Keratinocyte (primary cell): ENCODE measurements around the genes BCL2L15 and SYT6.

CAGE:
- cytosol, long polyA minus RNA: no peak
- cytosol, long polyA plus RNA: no peak
- long polyA plus RNA: no peak
- nucleus, long polyA minus RNA: no peak
- nucleus, long polyA plus RNA: no peak
Observed at GRCh38 chr1:112671832-112672462, 2.5 kb upstream of the MOV10 start.

CAGE:
- cytosol, long polyA minus RNA: no peak
- cytosol, long polyA plus RNA: no peak
- long polyA plus RNA: no peak
- nucleus, long polyA minus RNA: no peak
- nucleus, long polyA plus RNA: no peak
Observed at GRCh38 chr1:112697893-112698291, 9.0 kb downstream of the RHOC start.

DNA sequence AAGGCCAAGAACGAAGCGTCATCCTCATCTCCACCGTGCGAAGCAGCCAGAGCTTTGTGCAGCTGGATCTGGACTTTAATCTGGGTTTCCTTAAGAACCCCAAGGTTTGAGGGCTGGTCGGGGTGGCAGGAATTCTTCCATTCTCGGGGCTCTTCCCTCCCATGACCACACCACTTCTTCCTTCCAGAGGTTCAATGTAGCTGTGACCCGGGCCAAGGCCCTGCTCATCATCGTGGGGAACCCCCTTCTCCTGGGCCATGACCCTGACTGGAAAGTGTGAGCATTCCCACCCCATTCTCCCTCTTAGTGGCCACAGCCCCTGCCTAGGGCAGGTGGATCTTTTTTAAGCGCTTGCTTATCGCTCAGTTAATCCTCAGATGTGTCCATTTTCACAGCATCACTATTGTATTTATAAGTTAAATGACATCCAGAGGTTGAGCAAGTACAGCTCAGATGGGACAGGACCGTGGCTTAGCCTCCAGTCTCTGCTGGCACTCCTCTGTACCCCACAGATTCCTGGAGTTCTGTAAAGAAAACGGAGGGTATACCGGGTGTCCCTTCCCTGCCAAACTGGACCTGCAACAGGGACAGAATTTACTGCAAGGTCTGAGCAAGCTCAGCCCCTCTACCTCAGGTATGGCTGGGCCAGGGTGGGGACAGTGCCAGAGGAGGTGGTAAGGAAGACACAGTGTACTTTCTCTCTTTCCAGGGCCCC lies 7.1 kb downstream of the RHOC start:
CAGE:
- cytosol, long polyA minus RNA: no peak
- cytosol, long polyA plus RNA: no peak
- long polyA plus RNA: no peak
- nucleus, long polyA minus RNA: no peak
- nucleus, long polyA plus RNA: no peak

GRCh38 chr1:112704047-112704481 lies 2.9 kb downstream of the RHOC start:
CAGE:
- cytosol, long polyA minus RNA: no peak
- cytosol, long polyA plus RNA: no peak
- long polyA plus RNA: no peak
- nucleus, long polyA minus RNA: no peak
- nucleus, long polyA plus RNA: no peak

CAGE:
- cytosol, long polyA minus RNA: no peak
- cytosol, long polyA plus RNA: no peak
- long polyA plus RNA: no peak
- nucleus, long polyA minus RNA: no peak
- nucleus, long polyA plus RNA: no peak
Observed at GRCh38 chr1:112704780-112705756, 1.9 kb downstream of the RHOC start.

DNA sequence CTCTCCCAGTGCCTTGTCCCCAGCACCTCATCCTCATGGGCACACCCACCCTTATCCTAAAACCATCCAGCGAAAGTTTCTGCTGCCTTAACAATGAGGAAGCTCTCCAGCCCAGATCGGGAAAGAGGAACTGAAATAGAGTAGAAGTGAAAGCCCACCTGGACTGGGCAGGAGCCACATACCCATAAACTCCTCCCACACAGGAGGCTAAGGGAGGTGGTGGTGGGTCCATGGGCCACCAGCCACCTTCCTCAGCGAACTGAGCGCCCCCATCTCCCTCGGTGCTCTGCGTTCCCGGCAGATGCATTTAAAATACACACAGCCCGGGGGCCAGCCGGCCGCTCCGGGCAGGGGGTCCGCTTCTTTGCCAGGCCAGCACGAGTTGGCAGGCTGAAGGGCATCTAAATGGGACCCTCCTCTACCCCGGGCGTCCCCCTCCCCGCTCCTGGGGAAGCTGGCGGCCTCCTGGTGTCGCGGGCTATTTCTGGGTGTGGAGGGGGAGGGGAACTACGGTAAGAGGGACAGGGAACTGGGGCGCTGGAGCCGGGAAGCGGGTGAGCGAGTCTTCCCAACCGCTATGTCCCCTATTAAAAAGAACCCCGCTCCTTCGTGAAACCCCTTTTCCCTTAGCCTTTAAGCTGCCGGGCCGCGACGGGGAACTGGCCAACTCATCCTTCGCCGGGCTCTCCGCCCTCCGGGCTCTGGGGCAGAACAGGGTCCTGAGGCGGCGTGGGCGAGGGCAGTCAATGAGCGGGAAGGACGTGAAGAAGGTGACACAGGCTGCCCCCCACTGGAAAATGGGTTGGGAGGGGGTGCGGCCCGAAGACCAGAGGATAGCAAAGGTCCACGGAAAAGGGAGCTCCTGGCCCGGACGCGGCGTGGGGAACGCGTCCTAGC lies 875 bp downstream of the PPM1J start:
CAGE:
- cytosol, long polyA minus RNA: no peak
- cytosol, long polyA plus RNA: no peak
- long polyA plus RNA: no peak
- nucleus, long polyA minus RNA: no peak
- nucleus, long polyA plus RNA: no peak

CAGE:
- cytosol, long polyA minus RNA: start-site peak on the plus strand at chr1:112913656-112913660, 10 reads; start-site peak on the plus strand at chr1:112913997-112914050, 12 reads
- cytosol, long polyA plus RNA: no peak
- long polyA plus RNA: no peak
- nucleus, long polyA minus RNA: start-site peak on the plus strand at chr1:112913736-112913743, 13 reads; start-site peak on the plus strand at chr1:112913968-112914079, 75 reads
- nucleus, long polyA plus RNA: no peak
Observed at GRCh38 chr1:112913303-112914175, 42.5 kb downstream of the SLC16A1 start.

DNA sequence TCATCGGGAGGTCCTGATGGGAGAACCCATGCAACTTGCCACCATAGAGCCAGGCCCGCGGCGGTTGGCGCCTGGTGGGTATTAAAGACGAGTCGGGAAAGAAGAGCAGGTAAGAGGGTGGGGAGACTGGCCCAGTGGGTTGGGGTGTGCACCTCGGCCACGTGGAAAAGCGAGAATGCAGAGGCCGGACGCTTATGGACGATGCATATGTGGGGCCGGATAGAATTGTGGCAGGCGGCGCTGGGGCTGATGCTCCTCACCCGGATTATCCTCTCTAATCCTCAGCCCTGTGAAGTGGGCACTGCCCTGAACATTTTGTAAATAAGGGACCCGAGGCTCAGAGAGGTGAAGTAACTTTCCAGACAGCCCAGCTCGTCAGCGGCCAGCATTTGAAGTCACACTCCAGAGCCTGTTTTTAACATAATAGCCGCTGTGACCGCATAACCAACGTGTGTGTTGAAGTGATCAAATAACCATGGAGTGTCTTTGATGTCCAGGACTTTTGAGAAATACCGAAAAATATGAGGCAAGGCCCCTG lies 921 bp upstream of the SLC16A1 start:
CAGE:
- cytosol, long polyA minus RNA: no peak
- cytosol, long polyA plus RNA: no peak
- long polyA plus RNA: no peak
- nucleus, long polyA minus RNA: no peak
- nucleus, long polyA plus RNA: no peak

CAGE:
- cytosol, long polyA minus RNA: no peak
- cytosol, long polyA plus RNA: no peak
- long polyA plus RNA: no peak
- nucleus, long polyA minus RNA: no peak
- nucleus, long polyA plus RNA: no peak
Observed at GRCh38 chr1:112957386-112958058, 1.5 kb upstream of the SLC16A1 start.

DNA sequence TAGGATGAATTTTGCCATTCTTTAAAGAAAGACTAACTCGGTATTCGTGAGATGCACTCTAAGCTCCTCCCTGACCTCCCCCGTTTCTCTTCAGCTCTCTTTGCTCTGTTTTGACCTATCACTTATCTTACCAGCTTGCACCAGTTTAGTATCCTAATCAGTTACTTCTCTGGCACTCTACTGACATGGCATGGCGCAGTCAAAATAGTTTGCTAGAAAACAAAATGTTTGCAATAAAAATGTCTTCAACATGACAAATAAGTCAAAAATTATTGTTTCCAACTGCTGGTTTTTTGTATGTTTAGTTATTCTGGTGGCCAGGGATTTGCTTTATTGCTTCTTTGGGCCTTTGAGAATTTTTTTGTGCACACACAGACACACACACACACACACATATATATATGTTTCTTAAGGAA lies 8.4 kb upstream of the SLC16A1 start:
CAGE:
- cytosol, long polyA minus RNA: no peak
- cytosol, long polyA plus RNA: no peak
- long polyA plus RNA: no peak
- nucleus, long polyA minus RNA: no peak
- nucleus, long polyA plus RNA: no peak

DNA sequence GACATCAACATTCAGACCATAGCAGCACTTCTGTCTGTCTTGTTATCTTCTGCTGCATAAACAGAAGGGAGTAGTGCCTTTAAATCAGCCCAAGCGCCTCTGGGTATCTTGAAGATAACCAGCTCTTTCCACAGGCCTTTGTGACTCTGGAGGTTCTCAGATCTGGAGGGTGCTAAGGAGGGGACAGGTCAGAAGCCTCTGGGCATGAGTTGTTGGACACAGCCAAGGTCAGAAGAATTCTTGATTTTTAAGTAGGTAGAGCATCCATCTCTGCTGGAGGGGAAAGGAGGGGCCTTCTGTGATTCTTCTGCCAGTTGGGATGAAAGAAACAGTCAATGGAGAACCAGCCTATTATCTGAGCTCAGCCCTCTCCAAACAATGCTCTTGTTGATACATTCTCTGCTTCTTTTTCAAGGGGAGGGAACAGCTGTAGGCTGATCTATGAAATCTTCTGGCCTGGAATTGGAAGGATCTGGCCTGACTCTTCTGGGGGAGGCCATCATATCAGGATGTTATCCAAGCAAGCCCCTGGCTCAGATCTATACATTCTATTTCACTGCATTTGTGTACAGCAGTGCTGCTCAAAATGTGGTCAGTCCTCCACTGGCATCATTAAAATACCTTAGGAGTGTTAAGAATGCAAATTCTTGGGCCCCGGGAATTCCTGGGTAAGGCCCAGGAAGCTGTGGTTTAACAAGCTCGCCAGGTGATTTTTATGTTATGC lies 31.2 kb upstream of the LRIG2 start:
CAGE:
- cytosol, long polyA minus RNA: no peak
- cytosol, long polyA plus RNA: no peak
- long polyA plus RNA: no peak
- nucleus, long polyA minus RNA: no peak
- nucleus, long polyA plus RNA: no peak

DNA sequence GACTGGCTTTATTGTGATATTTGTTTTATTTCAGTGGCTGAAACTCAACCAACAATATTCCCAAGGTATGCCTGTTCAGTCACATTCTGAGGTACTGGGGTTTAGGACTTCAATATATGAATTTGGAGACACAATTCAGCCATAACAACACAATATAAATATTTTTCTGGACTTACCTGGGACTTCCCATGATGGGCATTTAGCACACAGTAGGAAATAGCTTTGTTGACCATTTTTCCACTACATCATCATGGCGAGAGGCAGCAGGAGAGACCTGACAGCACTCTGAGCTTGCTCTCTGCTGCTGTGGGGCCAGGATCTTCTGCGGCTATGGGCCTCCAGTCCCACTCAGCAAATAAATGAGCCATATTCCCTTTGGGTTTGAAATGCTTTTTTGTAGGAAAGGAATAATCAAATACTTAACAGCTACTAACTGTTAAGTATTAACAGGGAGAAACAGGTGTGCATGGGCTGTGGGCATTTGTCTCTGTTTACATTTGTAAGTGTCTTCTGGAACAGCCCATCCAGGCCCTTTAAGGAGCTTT lies 133.0 kb downstream of the LRIG2 start:
CAGE:
- cytosol, long polyA minus RNA: no peak
- cytosol, long polyA plus RNA: no peak
- long polyA plus RNA: no peak
- nucleus, long polyA minus RNA: no peak
- nucleus, long polyA plus RNA: no peak

DNA sequence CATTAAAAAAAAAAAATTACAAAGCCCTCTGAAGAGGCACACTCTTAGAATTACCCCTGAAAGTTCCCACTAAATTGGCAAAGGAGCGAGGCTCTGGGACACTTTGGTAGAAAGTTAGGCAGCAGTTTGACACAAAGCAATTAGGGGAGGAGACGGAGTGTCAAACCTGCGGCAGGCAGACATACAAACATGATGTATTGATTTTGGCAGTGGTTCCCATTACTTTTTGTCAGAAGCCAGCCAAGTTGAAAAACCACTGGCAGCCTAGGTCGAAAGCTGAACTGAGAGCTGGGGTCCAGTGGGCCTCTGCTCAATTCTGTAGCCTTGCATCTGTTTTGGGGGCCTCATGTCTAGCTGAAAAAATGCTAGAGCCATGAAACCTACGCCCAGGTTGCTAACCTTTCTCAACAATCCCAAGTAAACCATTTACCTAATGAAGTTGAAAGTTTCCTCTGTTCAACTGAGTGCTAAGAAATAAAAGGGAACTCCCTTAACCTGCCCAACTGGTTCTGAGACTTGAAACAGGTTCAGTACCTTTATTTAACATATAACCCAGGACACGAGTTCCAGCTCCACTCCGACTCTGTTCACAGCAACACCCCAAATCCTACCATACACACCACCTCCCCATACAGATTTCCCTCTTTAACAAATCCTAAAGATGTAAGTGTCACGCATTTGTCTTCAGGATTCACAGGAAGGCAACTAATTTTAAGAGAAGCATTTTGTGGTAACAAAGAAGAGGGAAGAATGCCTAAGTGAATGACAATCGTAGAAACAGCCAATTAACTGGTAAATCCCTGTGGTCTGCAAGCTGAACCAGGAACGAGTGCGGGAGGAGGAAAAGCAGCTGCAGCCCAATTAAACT lies 134.8 kb upstream of the MAGI3 start:
CAGE:
- cytosol, long polyA minus RNA: no peak
- cytosol, long polyA plus RNA: no peak
- long polyA plus RNA: no peak
- nucleus, long polyA minus RNA: no peak
- nucleus, long polyA plus RNA: no peak

GRCh38 chr1:113390913-113392073 lies 978 bp downstream of the MAGI3 start:
CAGE:
- cytosol, long polyA minus RNA: no peak
- cytosol, long polyA plus RNA: no peak
- long polyA plus RNA: no peak
- nucleus, long polyA minus RNA: no peak
- nucleus, long polyA plus RNA: no peak

CAGE:
- cytosol, long polyA minus RNA: no peak
- cytosol, long polyA plus RNA: no peak
- long polyA plus RNA: no peak
- nucleus, long polyA minus RNA: no peak
- nucleus, long polyA plus RNA: no peak
Observed at GRCh38 chr1:113462764-113463637, 72.7 kb downstream of the MAGI3 start.

CAGE:
- cytosol, long polyA minus RNA: no peak
- cytosol, long polyA plus RNA: no peak
- long polyA plus RNA: no peak
- nucleus, long polyA minus RNA: no peak
- nucleus, long polyA plus RNA: no peak
Observed at GRCh38 chr1:113783541-113784056, 24.3 kb upstream of the PHTF1 start.

CAGE:
- cytosol, long polyA minus RNA: no peak
- cytosol, long polyA plus RNA: no peak
- long polyA plus RNA: no peak
- nucleus, long polyA minus RNA: no peak
- nucleus, long polyA plus RNA: no peak
Observed at GRCh38 chr1:113886842-113887870, at the start of gene BCL2L15. BCL2L15 (minus strand) TSS chr1:113887581.

GRCh38 chr1:113952696-113953028 lies 23.5 kb downstream of the HIPK1 start:
CAGE:
- cytosol, long polyA minus RNA: no peak
- cytosol, long polyA plus RNA: no peak
- long polyA plus RNA: no peak
- nucleus, long polyA minus RNA: no peak
- nucleus, long polyA plus RNA: no peak

CAGE:
- cytosol, long polyA minus RNA: no peak
- cytosol, long polyA plus RNA: no peak
- long polyA plus RNA: no peak
- nucleus, long polyA minus RNA: no peak
- nucleus, long polyA plus RNA: no peak
Observed at GRCh38 chr1:114002597-114003245, 23.4 kb downstream of the OLFML3 start.

DNA sequence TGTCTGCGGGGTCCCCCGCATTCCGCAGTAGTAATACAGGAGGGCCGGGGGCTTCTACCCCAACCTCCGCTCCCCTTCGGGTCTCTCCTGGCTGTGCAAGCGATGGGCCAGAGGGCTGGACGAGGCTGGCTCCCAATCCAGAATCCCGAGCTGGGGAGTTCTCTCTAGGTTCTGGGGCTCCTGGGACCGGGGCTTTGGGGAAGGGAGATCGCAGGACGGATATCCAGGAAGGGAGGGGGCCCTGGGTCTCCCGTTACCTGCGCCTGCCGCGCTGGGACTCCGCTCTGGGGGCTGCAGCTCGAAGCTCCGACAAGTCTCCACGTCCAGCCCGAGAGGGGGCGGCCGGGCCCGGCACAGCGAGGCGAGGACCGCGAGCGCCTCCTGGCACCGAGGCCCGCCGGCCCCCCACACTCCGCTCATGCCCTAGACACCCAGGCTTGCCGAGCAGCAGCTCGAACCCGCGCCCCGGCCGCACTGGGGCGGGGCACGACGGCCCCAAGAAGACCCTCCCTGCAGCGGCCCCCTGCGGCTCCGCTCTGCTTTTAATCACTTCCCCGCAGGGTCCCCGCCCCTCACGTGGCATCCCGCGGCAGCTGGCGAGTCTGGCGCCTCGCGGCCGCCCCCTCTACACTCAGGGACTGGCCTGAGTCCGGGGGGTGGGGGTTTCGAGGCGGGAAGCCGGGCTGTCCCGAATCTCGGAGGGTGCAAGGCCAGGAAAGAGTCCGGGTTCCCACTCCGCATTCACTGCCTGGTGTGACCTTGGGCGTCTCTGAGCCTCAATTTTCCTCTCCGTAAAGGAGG lies at the start of gene SYT6:
Gene SYT6 (minus strand): TSS at position 517 of the 801 bp plus-strand sequence.
CAGE:
- cytosol, long polyA minus RNA: no peak
- cytosol, long polyA plus RNA: no peak
- long polyA plus RNA: no peak
- nucleus, long polyA minus RNA: no peak
- nucleus, long polyA plus RNA: no peak